Measurements from ENCODE around the genes JAZF1 and GHRHR.

GRCh38 chr7:28086360-28086669, 94.3 kb downstream of the JAZF1 start:
- PRO-cap: no peak

DNA sequence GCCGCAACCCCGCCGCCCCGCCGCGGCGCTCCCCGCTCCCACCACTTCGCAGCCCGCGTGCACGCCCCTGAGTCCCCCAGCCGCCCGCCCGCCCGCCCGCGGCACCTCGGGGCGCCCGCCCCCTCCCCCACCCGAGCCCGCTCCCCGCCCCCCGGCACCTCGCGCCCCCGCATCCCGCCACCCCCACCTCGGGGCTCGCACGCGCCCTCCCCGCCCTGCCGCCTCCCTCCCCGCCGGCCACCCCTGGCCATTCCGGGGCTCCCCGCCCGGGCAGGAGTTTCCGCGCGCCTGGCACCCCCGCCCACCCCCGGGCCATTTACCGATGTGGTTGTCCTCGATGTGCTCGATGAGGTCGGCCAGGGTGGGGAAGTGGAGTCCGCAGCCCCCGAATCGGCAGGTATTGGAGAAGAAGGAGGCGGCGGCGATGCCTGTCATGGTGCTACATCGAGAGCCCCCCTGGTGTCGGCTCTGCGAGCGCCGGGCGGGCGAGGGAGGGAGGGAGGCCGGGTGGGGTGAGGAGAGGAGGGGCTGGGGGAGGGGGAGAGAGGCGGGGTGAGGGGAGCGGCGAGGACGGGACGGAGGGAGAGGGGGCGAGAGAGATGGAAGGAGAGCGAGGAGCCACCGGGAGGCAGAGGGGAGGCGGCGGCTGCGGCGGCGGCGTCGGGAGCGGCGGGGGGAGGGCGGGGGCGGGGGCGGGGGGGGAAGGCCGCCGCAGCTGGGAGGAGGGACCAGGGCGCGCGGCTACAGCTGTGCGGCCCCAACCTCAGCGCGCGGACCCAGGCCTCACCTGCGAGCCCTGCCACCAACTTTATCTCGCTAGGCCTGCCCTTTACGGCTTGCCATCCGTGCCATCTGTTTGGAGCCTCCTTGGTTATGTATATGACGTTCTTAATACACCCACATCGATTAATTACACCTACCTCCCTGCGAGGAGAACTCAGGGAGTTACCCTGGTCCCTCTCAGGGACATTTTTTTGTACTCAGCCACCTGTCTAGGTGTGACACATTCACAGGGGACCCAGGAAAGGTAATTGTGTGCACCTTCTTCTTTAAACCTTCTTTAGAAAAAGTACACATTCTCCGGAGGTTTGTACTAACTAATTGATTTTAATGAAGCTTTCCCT, at the start of gene JAZF1:
JAZF1 (minus strand) TSS at position 653 of the 1,124 bp plus-strand sequence.
- PRO-cap: bidirectional peak, plus-strand start at position 593 of the sequence, minus-strand start at position 464 of the sequence; unidirectional peak, minus-strand start at position 648 of the sequence

DNA sequence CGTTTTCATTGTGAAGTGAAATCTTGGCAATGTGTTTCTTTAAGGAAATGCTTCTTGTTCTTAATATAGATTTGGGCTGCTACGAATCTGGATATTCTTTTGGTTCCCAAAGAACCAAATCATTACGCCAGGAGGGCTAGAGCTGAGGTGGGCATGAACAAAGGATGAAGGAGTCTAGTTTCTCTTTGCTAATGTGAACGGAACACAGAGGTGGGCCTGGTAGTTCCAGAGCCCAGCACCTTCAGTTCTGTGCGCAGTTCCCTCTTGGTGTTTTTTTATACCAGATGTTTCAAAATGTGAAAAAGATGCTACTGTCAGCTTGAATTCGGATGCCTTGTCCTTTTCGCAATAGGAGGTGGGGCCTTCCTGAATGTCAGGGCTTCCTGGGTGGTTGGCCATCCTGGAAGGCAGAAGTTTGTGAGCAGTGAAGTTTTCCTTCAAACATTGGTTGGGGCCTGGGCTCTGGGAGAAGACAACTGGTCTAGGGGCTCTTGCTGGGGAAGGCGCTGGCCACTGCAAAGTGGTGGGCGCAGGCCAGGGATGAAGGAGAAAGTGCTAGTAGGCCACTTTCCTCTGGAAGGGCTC, 56.6 kb upstream of the JAZF1 start:
- PRO-cap: no peak

DNA sequence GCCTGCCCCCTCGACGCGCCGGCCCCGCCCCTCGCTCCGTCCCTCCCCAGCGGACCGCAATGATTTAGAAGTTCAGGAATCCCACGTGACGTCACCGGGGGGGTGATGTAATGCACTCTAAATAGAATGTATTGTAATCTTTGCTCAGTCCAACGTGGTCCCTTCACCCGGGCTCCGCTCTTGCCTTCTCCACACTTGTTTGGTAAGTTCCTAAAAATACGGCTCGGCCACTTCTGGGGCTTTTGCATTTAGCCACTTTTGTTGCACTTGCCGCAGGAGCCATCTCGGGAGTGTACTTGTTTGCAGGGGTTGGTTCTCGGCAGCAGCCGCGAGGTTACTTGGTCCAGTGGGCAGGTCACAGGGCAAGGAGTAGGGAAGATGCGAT, 3.1 kb upstream of the CREB5 start:
- PRO-cap: bidirectional peak, plus-strand start at position 147 of the sequence, minus-strand start outside the sequence

GRCh38 chr7:28474116-28474708, 61.9 kb downstream of the CREB5 start:
- PRO-cap: no peak

GRCh38 chr7:29035279-29035874, 77.2 kb upstream of the TRIL start:
- PRO-cap: no peak

DNA sequence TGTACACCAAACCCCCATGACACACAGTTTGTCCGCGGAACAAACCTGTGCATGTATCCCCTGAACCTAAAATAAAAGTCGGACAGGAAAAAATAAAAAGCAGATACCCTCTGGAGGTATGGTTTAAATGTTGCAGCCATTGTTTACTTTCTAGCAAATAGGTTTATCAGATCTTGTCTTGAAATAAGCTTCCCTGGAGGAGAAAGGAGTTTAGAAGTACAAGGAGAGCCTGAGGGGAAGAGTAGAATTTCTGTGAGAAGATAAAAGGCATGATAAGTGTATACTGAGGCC, 41.3 kb downstream of the CHN2 start:
- PRO-cap: no peak

- PRO-cap: no peak
Measured at GRCh38 chr7:29246529-29247315, 52.1 kb downstream of the CHN2 start.

DNA sequence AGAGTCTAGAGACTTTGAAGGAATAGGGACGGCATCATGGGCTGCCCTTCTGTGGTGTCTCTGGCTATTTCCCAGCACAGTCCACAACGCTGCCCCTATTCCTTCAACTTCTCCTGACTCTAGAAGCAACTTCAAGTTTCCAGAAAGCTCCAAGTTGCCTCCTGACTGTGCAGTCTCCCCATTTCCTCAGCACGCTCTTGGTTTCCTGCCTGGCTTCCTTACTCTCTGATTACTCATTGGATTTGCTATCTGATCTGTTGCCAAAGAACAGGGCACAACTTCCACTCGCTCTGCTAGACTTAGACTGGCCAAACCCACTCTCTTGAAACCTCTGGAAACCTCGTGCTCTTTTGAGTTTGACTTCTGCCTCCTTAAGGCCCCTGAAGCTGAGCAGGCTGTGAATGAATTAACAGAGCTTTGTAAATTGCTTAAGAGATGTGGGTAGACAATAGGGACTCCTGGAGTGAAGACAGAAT, 70.5 kb downstream of the CHN2 start:
- PRO-cap: no peak

GRCh38 chr7:29488778-29489473, 74.7 kb upstream of the PRR15 start:
- PRO-cap: no peak

DNA sequence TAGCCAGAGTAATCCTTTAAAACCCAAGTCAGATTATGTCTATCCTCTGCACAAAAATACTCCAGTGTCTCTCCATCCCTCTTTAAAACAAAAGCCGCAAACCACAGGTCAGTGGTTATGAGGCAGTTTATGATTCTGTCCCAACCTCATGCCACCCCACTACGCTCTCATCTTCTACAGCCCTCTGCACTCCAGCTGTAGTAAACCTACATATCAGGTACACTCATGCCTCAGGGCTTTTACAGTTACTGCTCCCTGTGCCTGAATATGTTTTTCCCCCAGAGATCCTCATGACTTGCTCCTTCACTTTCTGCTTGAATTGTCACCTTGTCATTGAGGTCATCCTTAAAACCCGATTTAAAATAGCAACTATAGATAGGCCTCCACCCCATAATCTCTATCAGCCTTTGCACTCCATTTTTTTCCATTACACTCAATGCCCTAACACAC, 113.7 kb downstream of the PRR15 start:
- PRO-cap: no peak

GRCh38 chr7:30347964-30348526, 63.6 kb downstream of the ZNRF2 start:
- PRO-cap: no peak

DNA sequence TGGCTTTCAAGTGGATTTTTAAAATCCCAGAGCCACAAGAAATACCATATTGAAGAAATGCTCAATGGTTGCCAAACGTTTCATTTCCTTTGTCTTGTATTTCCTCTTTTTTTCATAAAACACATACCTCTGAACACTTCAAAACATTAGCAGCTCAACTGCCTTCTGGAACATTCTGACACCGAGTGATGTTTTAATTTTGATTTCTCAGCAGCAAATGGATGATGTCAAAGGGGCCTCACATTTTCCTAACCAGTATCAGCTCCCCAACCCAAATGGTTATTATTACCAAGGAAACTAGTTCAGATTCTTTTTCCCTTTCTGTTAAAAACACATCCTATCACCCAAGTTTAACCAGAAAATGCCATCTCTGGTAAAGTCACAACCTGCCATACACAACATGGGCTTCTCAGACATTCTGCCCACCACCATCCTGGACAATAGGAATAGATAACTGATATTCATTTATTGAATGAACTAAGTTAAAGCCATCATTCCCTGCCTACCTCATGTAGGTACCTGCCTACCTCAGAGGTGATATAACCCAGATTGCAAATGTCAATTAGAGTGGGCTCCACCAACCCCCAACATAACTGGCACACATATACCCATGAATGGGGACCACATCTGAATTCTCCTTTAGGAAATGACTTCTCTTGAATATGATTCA, 10.3 kb downstream of the NOD1 start:
- PRO-cap: no peak

DNA sequence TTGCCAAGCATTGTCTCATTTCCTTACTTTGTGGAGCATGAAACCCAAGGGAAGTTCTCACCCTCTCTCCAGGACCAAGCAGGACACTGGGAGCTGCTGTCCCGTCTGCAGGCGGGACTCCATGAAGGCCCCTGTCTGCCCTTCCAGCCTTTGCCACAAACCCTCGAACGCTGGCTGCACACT, 654 bp downstream of the NOD1 start:
- PRO-cap: no peak

- PRO-cap: no peak
Measured at GRCh38 chr7:30526170-30526709, 21.6 kb upstream of the GGCT start.

GRCh38 chr7:30750675-30751458, 1.1 kb upstream of the INMT start:
- PRO-cap: no peak

- PRO-cap: no peak
Measured at GRCh38 chr7:30904900-30905489, 6.7 kb upstream of the AQP1 start.

- PRO-cap: no peak
Measured at GRCh38 chr7:30914185-30914512, 2.5 kb downstream of the AQP1 start.

- PRO-cap: no peak
Measured at GRCh38 chr7:30963543-30964242, at the start of gene GHRHR. Gene GHRHR (plus strand): TSS chr7:30963953.

DNA sequence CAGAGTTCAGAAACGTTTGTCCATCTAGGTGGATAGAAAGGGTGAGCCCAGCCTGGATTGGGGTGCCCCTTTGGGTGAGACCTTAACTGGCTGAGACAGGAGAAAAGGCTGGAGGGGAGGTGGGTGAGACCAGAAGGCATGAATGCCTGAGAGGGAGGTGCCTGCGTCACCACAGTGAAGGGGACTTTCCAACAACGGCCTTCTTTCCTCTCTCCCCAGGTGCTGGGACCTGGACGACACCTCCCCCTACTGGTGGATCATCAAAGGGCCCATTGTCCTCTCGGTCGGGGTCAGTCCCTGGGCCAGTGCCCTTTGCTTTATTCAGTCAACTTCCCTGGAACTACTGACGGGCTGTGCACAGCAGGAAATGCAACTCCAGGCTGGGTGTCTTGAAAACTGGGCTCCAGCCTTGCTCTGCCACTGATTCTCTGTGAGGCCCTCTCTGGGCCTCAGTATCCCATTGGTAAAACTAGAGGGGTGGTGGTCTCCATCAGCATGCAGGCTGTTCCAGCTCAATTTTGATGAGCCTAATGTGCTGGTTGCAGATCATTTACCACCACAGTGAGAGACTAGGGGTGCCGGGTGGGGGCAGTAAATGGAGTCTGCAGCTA, 11.1 kb downstream of the GHRHR start:
- PRO-cap: no peak